ENCODE results near the genes TEKT2, TRAPPC3 and STK40.

DNA sequence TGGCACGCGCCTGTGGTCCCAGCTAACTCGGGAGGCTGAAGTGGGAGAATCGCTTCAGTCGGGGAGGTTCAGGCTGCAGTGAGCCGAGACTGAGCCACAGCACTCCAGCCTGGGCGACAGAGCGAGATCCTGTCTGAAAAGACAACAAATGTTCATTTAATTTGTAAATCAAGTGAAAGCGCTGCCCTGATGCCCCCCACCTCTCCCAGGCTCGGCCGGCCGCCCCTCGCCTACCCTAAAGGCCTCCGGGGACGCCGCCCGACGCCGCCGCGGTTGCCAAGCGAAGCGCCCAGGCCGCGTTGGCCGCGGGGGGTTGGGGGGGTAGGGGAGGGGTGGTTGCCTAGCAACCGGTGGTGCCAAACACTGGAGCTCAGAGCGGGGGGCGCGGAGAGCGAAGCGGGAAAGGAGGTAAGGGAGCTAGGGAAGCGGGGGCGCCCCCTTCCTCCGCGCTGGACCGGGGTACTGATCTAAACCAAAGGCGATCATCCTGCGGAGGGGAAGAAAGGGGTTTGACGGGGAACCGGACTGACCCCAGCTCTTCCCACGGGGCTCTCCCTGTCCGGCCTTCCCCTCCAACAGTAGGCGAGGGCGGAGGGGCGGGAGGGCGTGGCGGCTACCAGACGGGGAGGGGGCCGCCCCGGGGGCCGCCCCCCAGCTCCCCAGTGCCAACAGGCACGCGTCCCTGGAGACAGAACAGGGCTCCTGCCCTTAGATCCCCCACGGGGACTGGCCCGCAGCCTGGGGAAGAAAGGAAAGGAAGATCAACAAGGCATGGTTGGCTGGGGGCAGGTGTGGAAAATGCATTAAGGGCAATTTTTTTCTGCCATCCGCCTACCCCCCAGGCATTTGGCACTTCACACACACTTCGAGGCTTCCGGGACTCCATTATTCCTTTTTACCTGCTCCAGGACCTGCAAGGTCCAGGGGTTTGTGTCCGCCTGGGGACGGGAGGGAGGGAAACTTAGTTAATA, at the start of gene TEKT2:
Gene TEKT2, plus strand, starts transcription at position 353 of the 971 bp plus-strand sequence.
- RAMPAGE, long total RNA, result no peak
- RRBS, result 2% methylated on average over 13 of the region's 62 CpGs

GRCh38 chr1:36084713-36085020, 773 bp downstream of the TEKT2 start:
- RAMPAGE, long total RNA, result no peak
- RRBS, result no CpG with 5 or more reads among the region's 10 CpGs

DNA sequence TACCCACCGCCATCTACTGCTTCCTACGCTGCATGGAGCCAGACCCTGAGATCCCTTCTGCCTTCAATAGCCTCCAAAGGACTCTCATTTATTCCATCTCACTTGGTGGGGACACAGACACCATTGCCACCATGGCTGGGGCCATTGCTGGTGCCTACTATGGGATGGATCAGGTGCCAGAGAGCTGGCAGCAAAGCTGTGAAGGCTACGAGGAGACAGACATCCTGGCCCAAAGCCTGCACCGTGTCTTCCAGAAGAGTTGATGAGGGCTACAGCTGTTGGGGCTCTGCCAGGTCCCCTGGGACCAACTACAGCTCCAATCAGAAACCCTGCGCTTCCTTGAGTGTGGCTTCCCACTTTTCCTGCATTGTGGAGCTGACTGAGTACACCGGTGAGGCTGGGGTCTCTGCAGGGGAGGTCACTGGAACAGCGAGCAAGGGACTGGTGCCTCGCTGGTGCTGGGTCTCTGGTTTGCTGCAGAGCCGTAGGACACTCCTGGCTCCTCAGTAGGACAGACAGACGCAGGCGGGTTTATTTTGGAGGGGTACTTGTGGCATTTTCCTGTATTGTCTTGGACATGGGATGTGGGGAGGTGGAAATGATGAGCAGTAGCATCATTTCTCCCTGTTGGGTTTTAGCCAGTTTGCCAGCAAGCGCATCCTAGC, 4.6 kb downstream of the ADPRS start:
- RAMPAGE, long total RNA, result no peak
- RRBS, result no CpG with 5 or more reads among the region's 12 CpGs

- RAMPAGE, long total RNA, result start-site peak on the minus strand at chr1:36149460-36149504, 398 and 686 reads in 2 replicates
- RRBS, result under 1% methylated on average over 32 of the region's 76 CpGs
These were observed at the start of gene TRAPPC3 for GRCh38 chr1:36148834-36149964. Gene TRAPPC3, minus strand, starts transcription at chr1:36149486.

DNA sequence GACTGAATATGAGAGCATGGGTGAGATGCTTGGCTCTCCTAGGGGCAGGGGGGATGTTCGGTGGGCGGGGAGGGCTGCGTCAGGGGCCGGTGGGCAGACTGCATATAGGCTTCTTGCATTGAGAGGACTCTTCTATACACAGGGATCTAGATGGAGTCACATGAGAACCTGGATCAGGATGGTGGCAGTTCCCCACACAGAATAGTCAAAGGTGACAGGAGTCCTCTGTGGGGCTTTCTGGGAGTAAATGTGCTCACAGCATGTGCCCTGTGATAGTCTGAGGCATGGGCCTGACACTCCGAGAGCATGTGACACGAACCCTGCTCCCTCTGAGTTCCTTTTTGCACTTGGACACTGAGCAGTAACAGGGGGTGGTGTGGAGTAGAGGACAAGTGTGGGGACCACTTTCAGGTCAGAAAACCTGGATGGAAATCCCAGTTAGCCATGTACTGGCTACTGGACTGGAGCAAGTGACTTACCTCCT, 2.2 kb downstream of the MAP7D1 start:
- RAMPAGE, long total RNA, result no peak
- RRBS, result no CpG with 5 or more reads among the region's 6 CpGs

GRCh38 chr1:36164299-36164919, 8.4 kb downstream of the MAP7D1 start:
- RAMPAGE, long total RNA, result no peak
- RRBS, result no CpG with 5 or more reads among the region's 4 CpGs

DNA sequence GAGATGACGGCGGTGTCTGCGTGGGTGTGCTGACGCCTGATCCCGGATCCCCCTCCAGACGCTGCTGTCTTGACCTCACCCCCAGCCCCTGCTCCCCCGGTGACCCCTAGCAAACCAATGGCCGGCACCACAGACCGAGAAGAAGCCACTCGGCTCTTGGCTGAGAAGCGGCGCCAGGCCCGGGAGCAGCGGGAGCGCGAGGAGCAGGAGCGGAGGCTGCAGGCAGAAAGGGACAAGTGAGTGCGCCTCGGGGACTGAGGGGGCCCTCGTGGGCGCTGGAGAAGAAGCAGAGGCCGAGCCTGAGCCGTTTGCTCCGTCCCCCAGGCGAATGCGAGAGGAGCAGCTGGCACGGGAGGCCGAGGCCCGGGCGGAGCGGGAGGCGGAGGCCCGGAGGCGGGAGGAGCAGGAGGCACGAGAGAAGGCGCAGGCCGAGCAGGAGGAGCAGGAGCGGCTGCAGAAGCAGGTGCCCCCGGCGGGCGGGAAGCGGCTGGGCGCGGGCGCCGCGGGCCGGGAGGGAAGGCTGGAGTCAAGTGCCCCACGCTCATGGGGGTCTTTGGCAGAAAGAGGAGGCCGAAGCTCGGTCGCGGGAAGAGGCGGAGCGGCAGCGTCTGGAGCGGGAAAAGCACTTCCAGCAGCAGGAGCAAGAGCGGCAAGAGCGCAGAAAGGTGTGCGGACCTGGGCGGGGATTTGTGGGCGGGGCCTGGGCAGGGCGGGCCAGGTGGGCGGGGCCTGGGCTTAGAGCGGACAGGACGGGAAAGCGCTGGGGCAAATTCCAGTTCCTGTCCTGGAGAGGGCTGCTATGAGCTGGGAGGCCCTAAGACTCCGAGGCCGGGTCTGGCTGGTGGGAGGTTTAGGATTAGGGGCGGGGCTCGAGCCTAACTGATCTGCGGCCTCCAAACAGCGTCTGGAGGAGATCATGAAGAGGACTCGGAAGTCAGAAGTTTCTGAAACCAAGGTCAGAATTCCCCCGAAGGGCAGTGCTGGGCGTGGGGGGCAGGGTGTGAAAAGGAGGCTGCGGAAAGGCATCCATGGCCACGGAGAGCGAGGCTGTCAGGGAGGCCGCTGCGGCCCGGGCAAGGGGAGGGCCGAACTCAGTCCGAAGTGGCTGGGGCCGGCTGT, 22.8 kb downstream of the MAP7D1 start:
- RAMPAGE, long total RNA, result no peak
- RRBS, result 72% methylated on average over 28 of the region's 85 CpGs

- RAMPAGE, long total RNA, result no peak
- RRBS, result no CpG with 5 or more reads among the region's 7 CpGs
These were observed 27.3 kb downstream of the MAP7D1 start for GRCh38 chr1:36183074-36183878.

DNA sequence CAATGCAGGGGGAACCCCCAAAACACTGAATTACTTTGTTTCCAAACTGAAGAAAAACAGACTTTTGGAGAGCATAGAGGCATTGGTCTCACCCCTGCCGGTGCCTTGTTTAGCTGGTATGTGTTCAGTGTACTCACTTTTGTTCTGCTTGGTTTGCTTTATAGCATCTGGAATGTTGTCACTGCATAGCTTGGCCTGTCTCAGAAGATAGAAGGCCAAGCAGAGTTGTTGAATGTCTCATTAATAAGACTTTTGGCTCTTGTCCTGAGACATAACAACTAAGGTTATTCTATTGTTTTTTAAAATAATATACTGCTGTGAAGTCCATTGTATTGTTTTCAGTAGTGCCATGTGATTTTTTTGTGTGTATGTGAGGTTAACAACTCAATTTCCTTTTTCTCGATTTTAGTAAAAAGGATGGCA, 7.0 kb downstream of the THRAP3 start:
- RAMPAGE, long total RNA, result no peak
- RRBS, result no CpG with 5 or more reads among the region's 2 CpGs

DNA sequence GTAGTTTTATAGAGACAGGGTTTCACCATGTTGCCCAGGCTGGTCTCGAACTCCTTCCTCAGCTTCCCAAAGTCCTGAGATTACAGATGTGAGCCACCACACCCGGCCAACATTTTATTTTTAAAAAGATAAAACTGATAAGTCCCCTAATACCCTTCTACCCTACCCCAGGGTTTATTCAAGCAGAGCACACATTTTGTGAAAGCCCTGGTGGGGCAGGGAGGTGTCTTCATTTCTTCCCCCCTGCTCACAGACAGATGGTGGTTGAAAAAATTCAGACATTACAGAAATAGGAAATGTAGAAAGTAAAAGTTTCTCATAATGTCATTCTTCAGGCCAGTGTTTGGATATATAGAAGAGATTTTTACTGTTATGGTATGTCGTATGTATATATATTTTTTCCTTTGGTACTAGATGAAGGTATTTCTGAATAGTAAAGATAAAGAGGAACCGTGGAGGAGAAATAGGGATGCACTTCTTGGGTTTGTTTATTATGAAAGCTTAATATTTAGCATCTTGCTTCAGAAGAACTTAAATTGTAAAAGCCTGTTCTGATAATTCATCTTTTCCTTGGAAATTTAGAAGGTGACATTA, 10.0 kb downstream of the THRAP3 start:
- RAMPAGE, long total RNA, result no peak
- RRBS, result no CpG with 5 or more reads among the region's 4 CpGs

DNA sequence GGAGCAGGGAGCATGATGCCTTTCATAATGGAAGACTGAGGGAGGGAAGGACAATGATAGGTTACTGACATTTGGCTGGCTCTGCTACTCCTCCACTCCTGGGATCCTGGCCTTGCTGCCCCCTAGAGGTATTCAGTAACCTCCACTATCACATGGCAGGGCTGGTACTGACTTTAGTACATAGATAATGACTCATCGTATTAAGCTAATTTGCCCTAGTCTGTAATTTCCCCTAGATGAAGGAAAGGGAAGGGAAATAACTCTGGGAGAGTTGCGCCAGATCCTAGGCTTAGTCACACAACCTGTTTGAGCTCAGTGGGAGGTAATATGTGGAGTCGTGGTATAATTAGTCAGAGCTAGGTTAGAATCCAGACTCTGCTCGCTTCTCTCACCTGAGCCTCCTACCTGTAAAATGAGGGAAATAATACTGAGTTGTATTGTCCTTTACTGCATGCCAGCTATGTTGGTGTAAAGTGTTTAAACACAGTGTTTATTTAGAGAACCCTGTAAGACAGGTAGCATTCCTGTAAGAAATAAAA, 6.2 kb upstream of the SH3D21 start:
- RAMPAGE, long total RNA, result no peak
- RRBS, result no CpG with 5 or more reads among the region's 4 CpGs

DNA sequence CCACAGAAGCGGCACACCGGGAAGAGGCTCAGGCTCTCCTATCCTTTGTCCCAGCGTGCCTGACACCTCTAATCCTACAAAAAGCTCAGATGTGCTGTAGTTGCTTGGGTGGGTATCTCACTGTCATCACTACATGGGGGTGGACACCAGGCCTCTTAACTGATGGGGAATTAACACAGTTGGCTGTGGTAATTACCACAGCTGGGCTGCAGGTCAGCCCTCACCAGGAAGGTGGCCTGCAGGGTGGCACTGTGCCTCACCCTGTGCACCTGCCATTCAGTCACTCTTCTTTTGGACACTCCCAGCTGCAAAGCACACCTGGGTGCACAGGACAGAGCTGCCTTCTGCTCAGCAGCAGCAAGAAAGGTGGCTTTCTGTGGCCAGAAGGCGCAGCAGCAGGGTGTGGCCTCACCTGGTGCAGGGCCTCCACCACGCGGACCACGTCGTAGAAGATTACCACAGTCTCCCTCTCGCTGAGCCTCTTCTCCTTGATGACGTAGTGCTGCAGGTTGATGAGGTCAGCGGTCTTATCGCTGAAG, 30.9 kb downstream of the STK40 start:
- RAMPAGE, long total RNA, result no peak
- RRBS, result no CpG with 5 or more reads among the region's 12 CpGs

DNA sequence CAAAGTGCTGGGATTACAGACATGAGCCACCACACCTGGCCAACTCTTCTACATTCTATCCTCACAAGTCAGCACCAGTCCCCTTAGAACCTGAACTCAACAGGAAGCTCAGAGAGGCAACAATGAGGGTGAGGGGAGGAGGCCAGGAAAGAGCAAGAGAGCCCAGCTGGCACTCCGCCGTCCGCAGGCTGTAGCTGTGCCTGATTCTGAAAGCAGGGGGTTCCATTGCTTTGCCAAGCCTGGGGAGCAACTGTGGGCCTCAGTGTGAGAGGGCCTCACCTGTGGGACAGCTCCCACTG, 18.7 kb downstream of the STK40 start:
- RAMPAGE, long total RNA, result no peak
- RRBS, result no CpG with 5 or more reads among the region's 3 CpGs

- RAMPAGE, long total RNA, result start-site peak on the minus strand at chr1:36385547-36385869, 16 and 10 reads in 2 replicates
- RRBS, result 2% methylated on average over 14 of the region's 57 CpGs
These were observed at the start of gene STK40 for GRCh38 chr1:36385548-36386090. Gene STK40, minus strand, starts transcription at chr1:36385924.

DNA sequence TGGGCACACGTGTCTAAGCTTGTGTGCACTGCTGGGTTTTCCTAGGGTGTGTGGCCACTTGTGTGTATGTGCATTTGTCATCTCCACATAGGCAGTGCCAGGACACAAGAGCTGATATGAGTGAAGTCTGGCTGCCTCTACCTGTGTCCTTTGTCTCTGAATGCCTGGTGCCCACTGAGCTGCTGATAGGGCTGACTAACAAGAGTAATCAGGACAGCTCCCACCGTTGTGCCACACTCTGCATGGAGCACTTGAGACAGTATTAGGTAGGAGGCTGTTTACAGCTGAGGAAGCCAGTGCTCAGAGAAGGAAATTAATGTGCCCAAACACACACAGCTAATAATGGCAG, 1.1 kb upstream of the STK40 start:
- RAMPAGE, long total RNA, result no peak
- RRBS, result no CpG with 5 or more reads among the region's 2 CpGs

DNA sequence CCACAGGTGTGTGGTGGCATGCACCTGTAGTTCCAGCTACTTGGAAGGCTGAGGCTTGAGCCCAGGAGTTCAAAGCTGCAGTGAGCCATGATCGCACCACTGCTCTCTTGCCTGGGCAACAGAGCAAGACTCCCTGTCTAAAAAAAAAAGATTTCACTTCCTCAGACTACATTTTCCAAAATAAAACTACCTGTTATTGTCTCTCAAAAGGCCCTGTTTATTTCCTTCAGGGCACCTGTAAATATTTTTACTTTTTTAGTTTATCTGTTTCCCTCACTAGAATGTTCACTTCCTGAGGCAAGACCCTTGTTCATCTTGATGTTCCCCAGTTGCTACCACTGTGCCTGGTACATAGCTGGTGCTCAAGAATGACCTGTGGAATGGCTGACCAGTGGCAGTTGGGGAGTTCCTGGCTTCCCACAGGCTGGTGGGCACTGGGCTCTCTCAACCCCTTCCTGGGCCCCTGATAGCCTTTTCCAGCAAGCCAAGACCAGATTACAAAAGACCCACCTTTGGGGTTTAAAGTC, 4.9 kb upstream of the STK40 start:
- RAMPAGE, long total RNA, result no peak
- RRBS, result no CpG with 5 or more reads among the region's 1 CpG

- RAMPAGE, long total RNA, result no peak
- RRBS, result no CpG with 5 or more reads among the region's 4 CpGs
These were observed 417 bp upstream of the CSF3R start for GRCh38 chr1:36483142-36483518.

- RAMPAGE, long total RNA, result no peak
- RRBS, result no CpG with 5 or more reads among the region's 4 CpGs
These were observed 24.4 kb upstream of the GRIK3 start for GRCh38 chr1:37058629-37059191.

DNA sequence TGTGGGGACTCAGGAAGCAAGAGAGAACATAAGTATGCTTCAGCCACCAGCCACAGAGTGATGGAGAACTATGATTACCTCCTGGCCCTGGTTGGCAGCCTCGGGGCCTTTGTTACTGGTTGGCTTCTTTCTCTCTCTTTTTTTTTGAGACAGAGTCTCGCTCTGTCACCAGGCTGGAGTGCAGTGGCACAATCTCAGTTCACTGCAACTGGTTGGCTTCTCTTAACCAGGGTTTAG, 29.2 kb upstream of the GRIK3 start:
- RAMPAGE, long total RNA, result no peak
- RRBS, result no CpG with 5 or more reads among the region's 2 CpGs

DNA sequence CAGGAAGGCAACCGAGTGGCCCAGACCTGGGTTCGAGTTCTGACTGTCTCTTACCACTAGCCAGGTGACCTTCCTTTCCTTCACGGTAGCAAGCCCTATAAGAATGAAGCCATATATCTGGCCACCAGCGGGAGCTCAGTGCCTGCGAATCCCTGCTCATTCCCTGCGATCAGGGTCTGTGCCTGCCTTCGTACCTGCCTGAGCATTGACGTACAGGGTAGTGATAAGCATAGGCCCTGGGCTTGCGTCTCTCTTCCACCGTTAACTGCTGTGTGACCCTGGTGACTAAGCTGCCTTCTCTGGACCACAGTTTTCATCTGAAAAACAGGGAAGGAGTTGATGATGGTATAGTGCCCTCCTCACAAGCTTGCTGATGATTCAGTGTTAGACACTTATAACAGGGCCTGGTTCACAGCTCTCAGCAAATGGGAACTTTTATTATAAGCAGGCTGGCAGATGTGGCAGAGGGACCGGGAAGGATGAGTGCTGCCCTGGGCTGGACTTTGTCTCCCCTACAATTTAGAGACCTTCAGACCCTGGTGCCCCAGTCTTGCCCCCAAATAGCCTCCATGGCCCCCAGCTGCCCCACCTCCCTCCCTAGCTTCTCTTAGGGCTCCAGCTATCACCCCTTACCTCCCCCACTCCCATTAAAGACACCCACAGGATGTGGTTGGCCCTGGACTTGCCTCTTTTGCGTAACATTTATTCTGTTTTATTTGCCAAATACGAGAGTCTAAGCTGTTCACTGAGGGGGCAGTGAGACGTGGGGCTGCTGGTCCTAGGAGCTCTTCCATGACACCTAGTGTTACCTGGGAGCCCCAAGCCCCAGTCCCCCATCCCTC, 4.3 kb downstream of the ZC3H12A start:
- RAMPAGE, long total RNA, result no peak
- RRBS, result no CpG with 5 or more reads among the region's 14 CpGs

Data from kidney epithelial cell (primary cell).